ENCODE results near the gene TYW5.

GRCh38 chr2:199366391-199367098 is 91.2 kb downstream of the SATB2 start:
- PRO-cap = no peak
- RAMPAGE, long total RNA = no peak

DNA sequence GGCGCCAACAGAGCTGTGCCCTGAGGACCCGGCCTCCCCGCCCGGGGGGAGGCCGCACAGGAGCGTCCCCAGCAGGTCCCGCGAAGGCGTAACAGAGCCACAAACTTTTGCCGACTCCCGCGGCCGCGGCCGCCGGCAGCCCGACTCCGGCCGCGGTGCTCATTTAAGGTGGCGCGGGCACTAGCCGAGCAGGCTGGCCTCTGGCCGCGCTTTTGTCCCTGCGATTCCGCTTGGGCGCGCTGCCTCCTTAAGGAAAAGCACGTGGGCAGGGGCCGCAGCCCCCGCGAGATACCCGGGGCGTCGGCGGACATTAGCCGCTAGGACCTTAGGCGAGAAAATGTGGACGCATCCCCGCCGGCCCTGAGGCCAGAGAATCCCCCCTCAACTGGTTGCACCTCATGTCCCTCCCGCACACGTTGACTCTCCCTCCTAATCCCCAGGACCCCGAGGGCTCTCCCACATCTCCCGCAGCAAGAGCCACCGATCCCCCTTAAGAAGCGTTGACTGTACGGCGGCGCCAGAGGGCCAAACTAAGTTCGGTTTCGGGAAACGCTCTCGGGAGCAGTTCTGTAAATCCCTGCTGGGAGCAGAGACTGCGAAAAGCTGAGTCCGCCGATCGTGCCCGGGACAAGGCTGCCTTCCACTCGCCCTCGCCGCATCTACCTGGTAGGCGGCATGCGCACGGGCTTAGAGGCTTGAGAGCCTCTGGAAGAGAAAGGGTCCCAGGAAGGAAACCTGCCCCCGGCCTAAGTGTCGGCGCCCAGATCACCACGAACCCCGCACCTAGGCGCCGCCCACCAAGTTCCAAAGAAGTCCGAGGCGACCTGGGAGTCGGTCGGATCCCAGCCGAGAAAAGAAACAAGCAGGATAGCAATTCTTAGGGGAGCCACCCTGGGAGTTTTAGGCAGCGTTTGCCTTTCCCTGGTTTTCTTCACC is 1.7 kb upstream of the SATB2 start:
- PRO-cap = bidirectional peak, plus-strand start at position 310 of the sequence, minus-strand start at position 228 of the sequence; bidirectional peak, plus-strand start outside the sequence, minus-strand start at position 387 of the sequence
- RAMPAGE, long total RNA = no peak

- PRO-cap = no peak
- RAMPAGE, long total RNA = no peak
These were observed 10.7 kb upstream of the SATB2 start for GRCh38 chr2:199468152-199469045.

DNA sequence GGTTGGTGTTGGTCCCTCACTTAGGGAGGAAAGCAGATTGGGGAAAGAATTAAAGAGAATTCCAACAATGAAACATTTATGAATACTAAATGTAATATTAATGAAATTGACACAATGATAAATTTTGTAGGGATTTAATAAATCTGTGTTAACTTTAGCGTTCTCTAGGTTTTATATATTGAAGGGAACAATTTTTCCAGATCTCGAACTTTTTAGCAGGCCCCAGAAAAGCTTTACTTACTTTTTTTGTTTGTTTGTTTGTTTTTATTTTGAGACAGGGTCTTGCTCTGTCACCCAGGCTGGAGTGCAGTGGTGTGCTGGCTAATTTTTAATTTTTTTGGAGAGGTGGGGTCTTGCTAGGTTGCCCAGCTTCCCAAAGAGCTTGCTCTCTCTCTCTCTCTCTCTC is 31.4 kb upstream of the SATB2 start:
- PRO-cap = no peak
- RAMPAGE, long total RNA = no peak

GRCh38 chr2:199926249-199927287 is 15.5 kb downstream of the C2orf69 start:
- PRO-cap = no peak
- RAMPAGE, long total RNA = no peak

DNA sequence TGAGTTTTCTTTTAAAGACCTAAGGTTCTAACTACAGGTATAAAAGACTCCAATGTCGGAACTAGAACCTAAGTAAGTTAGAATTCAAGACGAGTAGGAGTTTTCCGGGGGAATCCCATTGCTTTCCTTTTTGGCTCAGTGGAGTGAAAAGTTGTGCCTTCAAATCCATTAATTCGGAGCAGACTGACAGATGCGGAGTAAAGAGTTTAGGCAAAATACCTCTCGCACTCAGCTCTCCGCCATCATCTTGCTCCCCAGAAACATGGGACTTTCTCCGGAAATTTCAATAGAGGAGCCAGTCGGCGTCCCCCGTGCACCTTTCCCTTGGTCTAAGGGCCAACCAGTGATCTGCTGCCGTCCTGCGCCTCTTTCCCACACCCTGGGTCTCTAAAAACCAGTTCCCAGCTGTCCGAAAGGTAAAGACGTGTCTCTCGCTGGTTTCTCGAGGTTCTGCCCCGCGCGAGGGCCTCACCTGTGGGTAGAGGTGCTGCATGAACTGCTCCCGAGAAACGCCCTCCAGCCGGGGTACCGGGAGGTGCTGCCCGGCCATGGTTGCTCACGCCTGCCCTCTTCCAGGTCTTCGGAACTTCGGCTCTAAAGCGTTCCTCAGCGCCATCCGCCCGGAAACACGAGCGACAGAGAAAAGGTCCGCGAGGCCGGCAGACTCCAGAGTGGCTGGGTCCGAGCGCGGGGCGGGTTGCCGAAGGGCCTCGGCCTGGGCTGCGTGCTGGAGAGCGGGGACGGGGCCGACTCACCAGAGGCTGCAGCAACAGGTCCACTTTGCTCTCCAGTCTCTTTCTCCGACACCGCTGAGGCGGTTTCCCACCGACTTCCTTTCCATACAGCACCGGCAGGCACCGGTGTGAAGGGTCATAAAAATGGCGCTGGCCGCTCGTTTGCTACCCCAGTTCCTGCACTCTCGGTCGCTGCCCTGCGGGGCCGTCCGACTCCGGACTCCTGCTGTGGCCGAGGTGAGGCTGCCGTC is at the start of gene TYW5:
TYW5 (minus strand) TSS at position 571 of the 985 bp plus-strand sequence.
- PRO-cap = bidirectional peak, plus-strand start at position 669 of the sequence, minus-strand start at position 550 of the sequence
- RAMPAGE, long total RNA = no peak

DNA sequence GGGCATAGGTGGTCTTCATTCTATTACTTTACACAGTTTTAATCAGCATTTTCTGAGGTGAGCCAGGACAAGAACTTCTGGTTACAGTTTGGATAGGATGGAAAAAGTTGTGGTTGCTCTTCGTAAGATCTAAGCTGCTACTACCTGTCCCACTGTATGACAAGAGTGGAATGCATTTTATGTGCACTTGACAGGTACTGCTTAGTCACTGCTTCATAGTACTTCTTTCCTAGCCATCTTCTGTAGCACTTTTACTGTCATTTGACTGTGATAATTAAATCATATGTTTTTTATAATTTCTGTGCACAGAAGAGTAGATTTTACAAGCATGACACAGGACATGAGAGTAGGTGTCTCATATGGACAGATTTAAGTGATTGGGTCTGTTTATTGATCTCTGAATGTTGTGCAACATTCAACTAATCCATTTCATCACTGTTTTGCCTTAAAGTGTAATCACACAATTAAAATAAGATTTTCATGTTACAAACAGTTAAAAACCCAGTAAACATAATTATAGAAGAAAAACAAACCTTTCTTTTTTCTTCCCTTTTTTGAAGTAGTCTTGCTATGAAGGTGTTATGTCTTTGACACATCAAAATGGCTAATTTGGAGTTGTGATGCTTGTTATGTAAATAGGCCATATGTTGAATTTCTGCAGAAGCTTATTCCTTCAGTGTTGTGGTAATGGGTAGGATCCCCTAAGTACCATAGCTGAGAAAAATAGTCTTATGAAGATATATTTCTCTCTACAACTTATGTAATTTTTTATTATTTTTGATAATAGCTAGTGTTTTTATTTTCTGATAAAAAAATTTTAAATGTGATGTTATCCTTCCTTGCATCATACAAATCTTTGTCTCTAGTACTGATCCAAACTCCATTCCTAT is 3.0 kb downstream of the SPATS2L start:
- PRO-cap = no peak
- RAMPAGE, long total RNA = no peak

DNA sequence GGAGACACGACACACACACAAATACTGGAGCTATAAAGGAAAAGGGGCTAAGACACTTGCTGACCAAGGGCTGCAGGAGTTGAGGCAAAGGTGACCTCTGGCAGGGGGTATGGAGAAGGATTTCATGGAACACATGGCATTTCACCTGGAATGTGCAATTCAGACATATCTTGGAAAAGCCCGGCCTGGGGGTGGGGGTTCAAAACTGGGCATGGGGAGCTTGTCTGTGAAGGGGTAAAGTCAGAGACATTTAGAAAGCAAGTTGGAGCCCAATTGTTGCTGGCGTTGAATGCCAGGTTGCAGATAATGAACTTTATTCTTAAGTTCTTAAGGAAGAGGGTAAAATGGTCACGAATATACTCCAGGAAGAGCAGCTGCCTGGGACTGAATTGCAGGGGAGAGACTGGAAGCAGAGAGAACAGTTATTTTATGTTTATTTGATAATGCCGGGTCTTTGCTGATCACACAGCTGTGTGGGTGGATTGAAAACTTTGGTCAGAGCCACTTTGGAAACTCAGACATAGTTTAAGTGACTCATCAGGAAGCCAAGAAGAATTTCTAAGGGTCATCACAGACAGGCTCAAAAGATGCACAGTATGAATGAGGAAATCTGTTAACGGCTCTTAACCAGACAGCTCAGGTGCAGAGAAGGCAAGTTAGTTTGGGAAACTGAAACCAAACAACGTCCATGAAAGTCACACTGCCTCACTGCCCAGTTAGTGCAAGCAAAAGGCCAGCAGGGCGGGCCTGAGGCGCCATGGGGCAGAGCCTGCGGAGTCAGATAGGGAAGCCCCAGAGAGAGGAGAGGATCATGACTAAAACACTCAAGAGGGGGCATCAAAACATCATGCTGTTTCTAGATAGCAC is 101.6 kb downstream of the KCTD18 start:
- PRO-cap = no peak
- RAMPAGE, long total RNA = no peak

DNA sequence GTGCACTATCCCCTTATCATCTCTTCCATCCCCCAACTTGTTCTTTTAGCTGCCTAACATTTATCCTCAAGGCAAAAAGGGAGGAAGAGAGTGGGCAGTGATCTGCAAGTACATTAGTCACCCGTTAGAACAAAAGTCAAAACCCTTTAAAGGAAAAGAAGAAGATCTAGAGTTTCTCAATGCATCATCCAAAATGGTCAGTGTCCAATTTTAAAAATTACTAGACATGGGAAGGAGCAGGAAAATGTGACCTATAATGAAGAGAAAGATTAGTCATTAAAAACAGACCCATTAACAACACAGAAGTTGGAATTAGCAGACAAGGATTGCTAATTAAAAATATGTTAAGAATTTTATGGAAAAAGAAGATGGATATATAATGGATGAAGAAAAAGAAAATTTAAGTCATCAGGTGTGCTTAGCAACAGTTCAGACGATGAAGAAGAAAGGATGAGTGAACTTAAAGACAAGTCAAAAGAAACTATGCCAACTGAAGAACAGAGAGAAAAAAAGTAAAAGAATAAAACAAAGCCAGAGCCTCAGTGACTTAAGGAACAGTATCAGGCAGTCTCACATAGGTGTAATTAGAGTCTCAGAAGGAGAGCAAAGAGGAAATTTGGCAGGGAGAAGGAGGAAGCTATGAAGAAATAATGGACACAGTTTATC is 77.3 kb downstream of the KCTD18 start:
- PRO-cap = no peak
- RAMPAGE, long total RNA = no peak

- PRO-cap = no peak
- RAMPAGE, long total RNA = no peak
These were observed 40.2 kb downstream of the KCTD18 start for GRCh38 chr2:200469649-200470093.

DNA sequence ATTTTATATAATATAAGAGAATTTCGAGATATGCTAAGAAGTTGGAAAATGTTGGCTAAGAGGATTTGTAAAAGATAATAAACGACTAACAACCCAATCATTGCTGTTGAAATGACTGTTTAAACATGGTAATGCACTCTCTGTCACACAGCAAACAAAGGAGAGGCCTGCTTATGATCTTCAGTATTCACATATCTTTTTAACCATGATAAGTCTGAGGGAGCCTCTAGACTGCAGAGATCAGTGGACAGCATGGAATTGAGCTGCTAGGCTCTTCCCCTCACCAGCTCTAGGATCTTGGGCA is 2.7 kb downstream of the KCTD18 start:
- PRO-cap = no peak
- RAMPAGE, long total RNA = no peak

DNA sequence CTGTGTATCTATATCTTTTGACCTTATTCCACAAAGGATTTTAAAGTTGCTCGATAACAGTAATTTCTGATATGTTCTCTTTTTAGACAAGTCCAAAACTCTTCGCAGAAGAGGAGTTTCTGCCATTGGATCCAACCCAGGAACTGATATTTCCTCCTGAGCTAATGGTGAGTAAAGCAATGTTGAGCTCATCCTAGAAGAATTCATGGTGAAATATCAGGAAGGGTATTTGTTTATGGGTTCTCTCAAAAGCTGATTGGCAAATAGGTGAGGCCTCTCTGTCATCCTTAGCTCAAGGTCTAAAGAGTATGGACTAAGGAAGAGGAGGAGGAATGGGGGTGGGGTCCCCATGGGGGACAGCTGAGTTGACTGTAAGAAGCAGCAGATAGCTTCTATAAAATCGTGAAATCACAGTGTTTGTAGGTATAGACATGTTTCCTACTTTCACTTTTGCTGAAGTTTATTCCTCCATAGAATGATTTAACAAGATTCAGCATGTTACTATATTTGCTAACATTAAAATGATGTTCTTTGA is 18.2 kb downstream of the AOX1 start:
- PRO-cap = no peak
- RAMPAGE, long total RNA = no peak

DNA sequence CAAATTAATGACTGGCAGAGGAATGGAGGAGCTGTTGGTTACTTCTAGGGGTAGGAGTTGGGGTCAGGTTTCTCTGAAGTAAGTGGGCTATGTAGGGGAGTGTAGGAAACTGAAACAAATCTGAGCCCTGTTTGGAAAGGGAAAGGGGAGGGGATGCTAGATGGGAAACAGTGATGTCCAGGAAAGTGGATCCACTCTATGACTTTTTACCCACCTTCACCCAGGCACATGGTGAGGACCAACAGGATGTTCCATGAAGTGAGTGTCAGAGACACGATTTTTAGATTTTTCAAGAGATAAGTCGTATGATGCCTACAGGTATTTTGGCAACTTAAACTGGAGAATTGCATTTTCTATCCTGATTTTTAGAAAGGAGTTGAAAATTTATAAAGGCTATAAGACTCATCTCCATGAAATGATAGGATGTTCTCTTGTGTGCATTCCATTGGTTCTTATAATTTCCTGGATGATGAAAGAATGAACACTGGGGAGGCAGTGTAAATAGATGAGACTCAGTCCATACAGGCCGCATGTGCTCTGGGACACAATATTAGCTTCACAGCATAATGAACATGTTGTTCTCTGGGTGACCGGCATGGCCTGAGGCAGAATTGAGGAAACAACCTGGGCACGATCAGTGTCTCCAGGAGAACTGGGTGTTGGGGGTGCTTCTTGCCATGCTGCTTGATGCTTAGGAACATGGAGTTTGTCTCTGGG is 38.7 kb downstream of the AOX1 start:
- PRO-cap = no peak
- RAMPAGE, long total RNA = no peak

GRCh38 chr2:200679220-200679560 is 93.4 kb downstream of the AOX1 start:
- PRO-cap = no peak
- RAMPAGE, long total RNA = no peak

- PRO-cap = no peak
- RAMPAGE, long total RNA = no peak
These were observed 69.3 kb upstream of the BZW1 start for GRCh38 chr2:200742378-200742807.

DNA sequence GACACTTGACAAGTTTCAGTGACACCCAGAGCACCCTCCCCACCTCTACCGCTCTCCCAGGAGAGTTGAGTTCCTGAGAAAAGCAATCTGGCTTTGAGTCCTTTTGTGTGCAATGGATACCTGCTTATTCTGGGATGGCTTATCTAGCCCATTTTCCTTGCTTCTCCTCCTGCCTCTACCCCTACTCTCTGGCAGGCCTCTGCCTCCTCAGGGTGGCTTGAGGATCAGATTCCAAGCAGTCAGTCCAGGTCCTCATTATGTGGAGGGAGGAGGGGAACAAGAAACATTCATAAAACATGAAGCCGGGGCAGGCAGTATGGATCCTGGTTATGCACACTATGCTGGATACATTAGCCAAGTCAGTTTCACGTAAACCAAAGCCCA is 64.2 kb upstream of the BZW1 start:
- PRO-cap = no peak
- RAMPAGE, long total RNA = no peak

DNA sequence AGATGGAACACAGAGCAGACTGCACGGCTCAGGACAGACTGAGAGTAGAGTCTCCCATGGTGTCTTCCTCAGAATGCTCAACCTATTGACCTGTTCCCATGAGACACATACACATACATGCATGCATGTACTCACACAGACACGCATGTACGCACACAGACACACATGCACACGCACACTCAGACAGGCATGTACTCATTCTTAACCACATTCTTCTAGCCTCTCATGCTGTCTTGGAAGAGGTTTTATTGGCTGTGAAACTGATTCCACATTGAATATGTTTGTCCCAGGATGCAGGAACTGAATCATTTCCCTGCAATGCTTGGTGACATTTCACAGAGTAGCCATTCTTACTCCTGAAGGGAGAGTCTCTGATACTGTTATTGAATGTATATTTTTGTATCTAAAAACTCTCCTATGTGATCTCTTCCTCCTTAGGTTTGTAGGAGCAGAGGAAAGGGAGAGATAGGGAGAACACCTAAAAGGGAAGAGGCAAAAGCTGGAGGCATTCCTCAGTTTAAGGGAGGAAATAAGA is 23.4 kb upstream of the BZW1 start:
- PRO-cap = no peak
- RAMPAGE, long total RNA = no peak

DNA sequence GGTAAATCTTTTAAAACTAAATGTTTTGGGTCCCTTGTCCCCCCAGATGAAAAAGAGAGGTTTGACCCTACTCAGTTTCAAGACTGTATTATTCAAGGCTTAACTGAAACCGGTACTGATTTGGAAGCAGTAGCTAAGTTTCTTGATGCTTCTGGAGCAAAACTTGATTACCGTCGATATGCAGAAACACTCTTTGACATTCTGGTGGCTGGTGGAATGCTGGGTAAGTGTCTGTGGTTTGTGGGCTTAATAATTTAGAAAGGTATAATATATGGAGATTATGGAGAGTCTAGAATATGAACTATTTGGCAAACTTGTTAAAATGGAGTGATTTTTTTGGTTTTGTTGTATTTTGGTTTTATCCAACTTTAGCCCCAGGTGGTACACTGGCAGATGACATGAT is 3.6 kb downstream of the BZW1 start:
- PRO-cap = no peak
- RAMPAGE, long total RNA = no peak

DNA sequence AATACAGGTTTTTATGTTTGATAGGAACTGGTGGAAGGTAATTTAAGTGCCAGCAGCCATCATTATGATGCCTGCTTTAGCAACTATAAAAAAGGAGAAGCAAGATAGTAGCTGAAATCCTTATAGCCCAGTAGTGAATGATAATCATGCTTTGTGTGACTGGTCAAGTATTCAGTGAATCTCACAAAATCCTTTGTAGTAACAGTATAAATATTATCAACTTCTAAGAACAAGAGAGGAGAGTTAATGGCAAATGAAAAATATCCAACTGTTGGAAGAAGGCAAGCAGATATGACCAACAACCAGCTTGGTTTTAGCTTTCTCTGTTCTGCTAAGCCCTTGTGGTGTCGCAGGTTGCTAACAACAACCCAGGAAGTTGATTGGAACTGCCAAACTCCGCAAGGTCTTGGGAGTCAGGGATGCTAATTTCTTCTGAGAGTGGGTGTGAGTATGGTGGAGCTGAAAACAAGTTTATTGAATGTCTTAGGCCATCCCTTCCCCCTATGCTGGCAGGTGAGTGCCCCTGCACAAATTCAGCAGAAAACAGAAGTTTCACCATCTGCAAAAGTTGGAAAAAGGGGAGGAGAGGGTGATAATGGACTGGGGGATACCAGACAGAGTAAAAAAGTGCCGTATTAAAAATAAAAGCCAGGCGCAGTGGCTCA is 17.5 kb downstream of the BZW1 start:
- PRO-cap = no peak
- RAMPAGE, long total RNA = no peak

DNA sequence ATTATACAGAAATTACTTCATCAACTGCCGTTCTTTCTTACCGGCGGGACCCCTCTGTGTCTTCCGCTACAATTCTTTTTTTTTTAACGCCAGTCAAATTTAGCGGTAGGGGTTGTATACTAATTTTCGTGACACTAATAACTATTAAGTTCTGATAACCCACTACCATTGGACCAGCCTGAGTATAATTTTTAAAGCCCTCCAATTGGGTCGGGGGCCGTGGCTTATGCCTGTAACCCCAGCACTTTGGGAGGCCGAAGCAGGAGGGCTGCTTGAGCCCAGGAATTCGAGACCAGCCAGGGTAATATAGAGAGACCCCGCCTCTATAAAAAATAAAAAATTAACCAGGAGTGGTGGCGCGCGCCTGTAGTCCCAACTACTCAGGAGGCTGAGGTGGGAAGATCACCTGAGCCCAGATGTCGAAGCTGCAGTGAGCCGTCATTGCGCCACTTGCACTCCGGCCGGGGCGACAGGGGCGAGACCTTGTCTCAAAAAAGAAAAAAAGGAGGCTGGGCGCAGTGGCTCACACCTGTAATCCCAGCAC is 1.3 kb downstream of the CLK1 start:
- PRO-cap = no peak
- RAMPAGE, long total RNA = no peak